Measurements from ENCODE around the gene CT47C1.

GRCh38 chrX:114270007-114270392 lies 313.9 kb upstream of the HTR2C start:
- PRO-cap: no peak
- CAGE, long polyA plus RNA: no peak

- PRO-cap: no peak
- CAGE, long polyA plus RNA: no peak
These were observed 3.8 kb downstream of the IL13RA2 start for GRCh38 chrX:115013689-115013963.

DNA sequence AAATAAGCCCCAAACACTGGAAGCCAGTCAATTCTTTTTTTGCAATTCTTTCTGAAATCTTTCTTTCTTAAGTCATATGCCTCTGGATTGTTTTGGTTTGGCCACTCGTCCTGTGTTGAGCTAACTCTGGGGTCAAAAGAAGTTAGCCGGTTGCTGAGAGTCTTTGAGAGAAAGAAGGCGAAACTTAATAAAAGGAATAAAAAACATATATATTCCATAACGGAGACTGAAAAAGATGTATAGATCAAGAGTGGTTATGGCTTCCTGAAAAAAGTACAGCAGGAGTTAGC lies 64.7 kb downstream of the PLS3 start:
- PRO-cap: no peak
- CAGE, long polyA plus RNA: no peak

DNA sequence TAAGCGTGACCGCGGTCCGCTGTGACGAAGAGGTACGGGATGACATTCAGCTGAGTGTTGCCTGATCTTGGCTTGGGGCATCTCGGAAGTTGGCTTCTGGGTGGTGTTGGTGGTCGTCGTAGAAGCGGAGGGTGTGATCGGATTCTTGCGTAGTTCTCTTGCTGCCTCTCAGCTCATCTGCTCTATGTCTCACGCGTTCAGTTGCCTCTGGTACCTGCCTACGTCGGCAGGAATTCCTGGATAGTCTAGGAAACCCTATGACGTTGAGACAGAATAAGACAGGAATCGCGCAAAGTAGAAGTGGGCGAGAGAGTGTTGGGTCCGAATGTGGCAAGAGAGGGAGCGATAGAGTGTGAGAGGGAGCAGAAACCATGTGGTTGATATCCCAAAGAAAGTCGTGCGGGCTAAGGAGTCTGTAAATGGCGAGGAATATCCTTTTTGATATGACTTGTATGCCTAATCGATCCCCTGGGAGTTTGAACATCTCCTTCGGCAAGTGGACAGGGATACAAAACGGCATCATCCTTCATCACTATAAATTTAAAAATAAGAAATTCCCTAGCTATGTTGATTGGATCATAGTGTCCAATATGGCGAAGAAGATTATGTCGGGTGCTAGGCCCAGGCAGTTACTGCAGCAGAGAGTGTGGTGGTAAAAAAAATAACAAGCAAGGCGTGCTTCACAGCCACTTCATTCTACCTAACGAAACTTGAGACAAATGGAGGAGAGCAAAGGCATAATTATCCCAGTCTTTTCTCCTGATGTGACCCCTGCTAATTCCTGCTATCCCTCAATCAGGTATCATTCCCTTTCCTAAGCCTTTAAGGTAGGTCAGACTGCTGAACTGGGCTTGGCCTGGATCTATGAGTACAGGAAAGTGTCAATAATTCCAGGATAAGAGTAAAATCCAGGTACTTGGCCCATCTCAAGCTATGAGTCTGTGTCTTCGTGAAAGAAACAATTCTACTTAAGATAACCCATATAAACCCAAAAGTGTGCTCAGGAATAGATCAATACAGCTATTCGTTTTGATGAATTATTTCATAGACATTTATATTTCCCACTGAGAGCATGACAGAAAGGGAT lies 280.6 kb upstream of the AGTR2 start:
- PRO-cap: no peak
- CAGE, long polyA plus RNA: no peak

- PRO-cap: no peak
- CAGE, long polyA plus RNA: no peak
These were observed 236.2 kb upstream of the AGTR2 start for GRCh38 chrX:115933930-115935153.

- PRO-cap: no peak
- CAGE, long polyA plus RNA: no peak
These were observed 222.1 kb upstream of the AGTR2 start for GRCh38 chrX:115948309-115948891.

DNA sequence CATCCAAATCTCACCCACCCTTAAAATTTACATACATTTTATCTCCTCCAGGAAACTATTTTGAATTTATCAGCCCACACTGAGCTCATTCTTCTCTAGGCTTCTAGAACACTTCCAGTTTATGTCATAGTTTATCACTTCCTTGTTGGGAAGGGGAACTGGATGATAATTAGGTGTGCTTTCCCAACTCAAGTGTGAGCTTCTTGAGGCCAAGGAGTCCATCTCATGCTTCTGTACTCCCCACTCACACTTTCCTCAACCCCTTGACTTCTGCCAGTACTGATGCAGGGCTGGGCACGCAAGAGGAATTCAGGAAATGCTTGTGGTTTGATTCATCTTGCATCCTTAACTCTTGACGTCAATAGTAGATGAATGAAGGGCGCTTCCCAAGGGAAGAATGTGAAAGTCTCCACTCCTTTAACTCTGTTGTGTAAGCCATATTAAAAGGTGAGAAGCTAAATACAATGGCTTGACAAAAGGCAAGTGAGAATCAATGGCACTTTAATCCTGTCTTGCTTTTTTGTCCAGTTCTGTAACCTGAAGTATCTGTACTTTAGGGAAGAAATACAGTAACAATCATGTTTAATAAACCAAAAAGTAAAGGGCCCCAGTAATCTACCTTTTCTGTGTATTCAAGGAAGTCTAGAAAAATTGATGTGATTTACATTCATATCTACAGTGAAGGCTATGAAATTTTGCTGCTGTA lies 101.8 kb downstream of the AGTR2 start:
- PRO-cap: no peak
- CAGE, long polyA plus RNA: no peak

DNA sequence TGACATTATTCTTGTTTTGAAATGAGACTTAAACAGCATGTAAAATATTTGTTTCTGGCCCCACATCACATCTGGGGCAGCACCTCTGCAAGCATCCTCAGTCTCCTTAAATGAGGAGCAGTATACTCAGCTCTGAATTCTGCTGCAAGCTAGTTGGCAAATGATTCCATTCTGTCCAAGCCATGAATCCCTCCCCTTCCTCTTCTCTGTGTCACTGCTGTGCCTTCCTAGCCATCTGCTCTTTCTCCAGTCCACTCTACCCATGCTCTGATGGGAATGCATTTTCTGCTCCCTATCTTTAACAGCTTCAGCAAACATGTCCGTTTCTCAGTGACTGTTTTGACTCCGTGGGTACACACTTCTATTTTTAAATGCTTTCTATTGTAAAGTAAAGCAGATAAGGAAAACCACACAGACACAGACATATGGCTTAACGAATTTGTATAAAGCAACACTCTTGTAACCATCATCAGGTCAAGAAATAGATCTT lies 72.3 kb upstream of the KLHL13 start:
- PRO-cap: no peak
- CAGE, long polyA plus RNA: no peak

DNA sequence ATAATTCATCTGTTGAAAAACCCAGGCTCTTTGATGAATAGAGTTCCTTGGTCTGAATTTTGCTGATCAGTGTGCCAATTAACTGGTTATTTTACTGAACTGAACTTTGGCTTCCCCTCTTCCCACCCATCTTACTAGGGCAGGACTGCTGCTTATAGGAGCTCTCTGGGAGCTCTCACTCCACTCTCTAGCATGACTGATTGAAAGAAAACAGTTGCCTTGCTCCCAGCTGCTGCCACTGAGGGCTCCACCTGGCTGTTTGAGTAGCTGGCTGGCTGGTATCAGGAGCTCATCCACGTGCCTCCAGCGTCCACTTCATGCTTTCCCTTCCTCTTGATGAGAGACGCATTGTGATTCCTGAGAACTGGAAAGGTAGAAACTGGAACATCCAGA lies 73.0 kb upstream of the KLHL13 start:
- PRO-cap: no peak
- CAGE, long polyA plus RNA: no peak

GRCh38 chrX:118346641-118347092 lies 761 bp downstream of the WDR44 start:
- PRO-cap: bidirectional peak, plus-strand start at chrX:118346792, minus-strand start at chrX:118346700
- CAGE, long polyA plus RNA: no peak

DNA sequence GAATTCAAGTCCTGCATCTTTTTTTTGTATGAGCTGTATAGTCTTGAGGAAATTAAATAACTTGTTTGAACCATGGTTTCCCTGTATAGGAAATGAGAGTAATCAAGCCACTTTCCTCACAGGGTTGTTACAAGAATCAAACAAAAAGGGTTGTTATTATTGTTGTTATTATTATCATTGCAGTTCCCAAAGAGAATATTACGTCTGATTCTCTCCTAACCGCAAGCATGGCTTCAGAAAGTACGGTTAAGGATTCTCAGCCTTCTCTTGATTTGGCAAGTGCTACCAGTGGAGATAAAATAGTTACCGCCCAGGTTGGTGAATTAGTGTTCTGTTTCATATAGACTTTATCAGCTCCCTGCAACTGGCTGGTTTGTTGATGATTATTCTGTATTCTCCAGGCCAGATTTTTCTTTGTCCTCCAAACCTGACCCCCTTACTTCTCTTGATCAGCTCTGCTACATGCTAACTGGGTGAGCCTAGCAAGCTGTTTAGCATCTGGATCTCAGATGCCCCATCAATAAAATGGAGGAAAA lies 48.0 kb downstream of the WDR44 start:
- PRO-cap: no peak
- CAGE, long polyA plus RNA: no peak

- PRO-cap: no peak
- CAGE, long polyA plus RNA: no peak
These were observed 46.2 kb downstream of the IL13RA1 start for GRCh38 chrX:118773497-118774082.

- PRO-cap: no peak
- CAGE, long polyA plus RNA: no peak
These were observed 14.9 kb downstream of the LONRF3 start for GRCh38 chrX:118989215-118989920.

DNA sequence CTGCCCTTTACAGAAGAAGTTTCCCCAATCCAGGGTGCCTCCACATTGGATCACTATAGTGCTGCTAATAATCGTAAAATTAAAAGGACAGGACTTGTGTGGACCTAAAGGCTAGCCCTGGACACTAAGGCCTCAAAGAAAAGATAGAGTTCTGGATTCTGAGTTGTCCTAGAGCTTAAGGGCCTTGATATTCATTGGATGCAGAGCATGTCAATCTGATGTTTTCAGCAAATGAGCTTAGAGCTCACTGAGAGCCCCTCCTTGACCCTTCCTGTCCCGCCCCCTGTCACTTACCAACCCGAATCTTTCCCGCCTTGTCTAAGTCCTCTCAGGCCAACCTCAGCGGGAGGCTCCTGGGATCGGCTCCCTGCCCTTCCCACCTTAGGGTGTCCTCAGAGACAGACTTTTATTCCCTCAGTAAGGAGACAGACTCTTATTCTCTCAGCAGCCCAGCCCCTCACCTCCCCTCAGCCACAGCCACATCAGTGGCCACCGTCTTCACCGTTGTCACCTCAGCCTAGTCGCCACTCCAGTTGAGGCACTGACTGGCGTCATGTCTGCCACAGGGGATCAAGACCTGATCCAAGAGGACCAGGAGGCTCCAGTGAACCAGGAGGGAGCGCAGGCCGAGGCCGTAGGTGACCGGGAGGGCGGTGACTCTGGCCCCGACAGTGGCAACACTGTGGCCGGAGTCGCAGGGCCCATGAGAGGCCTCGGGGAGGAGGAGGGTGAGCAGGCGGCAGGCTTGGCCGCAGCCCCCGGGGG lies at the start of gene CT47C1:
Gene CT47C1, plus strand, starts transcription at position 321 of the 765 bp plus-strand sequence.
- PRO-cap: no peak
- CAGE, long polyA plus RNA: no peak

DNA sequence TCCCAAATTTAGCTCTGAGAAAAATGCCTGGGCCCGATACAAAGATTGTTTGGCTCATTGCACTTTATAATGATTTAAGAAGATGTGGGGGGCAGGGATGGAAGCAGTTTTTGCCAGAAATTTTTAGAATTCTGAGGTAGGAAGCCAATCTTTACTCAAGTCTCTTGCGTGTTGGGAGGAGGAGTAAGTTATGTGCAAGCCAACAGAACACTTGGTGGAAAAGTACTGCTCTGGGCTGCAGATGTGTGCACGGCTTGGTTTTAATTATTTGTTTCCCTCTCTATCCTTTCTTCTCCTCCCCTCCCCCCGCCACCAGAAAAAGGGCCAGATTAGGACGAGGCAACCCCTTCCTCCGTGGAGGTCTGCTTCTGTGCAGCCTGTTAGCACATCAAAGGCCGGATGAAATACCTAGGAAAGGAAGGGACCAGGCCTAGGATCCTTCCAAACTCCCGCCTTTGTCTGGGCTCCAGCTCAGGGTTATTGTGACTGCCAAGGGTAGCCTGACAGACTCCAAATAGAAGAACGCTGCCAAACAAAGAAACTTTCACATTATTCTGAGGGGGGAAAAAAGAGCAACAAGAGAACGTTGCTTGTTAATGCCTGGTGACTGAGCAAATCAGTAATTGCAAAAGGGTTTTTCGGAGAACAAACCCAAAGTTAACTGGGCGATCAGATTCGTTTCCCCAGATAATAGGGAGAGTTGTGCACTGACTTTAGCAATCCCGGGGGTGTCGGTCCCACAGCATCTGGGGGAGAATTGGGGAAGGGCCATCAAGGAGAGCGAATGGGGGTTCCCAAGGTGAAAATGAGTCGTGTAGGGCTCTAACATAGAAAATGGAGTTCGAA lies 920 bp upstream of the PGRMC1 start:
- PRO-cap: no peak
- CAGE, long polyA plus RNA: no peak

GRCh38 chrX:119243487-119244150 lies 7.5 kb downstream of the PGRMC1 start:
- PRO-cap: no peak
- CAGE, long polyA plus RNA: no peak

GRCh38 chrX:119386703-119387083 lies 12.4 kb upstream of the SLC25A43 start:
- PRO-cap: no peak
- CAGE, long polyA plus RNA: no peak

- PRO-cap: no peak
- CAGE, long polyA plus RNA: no peak
These were observed 11.5 kb downstream of the SLC25A43 start for GRCh38 chrX:119410685-119411069.

DNA sequence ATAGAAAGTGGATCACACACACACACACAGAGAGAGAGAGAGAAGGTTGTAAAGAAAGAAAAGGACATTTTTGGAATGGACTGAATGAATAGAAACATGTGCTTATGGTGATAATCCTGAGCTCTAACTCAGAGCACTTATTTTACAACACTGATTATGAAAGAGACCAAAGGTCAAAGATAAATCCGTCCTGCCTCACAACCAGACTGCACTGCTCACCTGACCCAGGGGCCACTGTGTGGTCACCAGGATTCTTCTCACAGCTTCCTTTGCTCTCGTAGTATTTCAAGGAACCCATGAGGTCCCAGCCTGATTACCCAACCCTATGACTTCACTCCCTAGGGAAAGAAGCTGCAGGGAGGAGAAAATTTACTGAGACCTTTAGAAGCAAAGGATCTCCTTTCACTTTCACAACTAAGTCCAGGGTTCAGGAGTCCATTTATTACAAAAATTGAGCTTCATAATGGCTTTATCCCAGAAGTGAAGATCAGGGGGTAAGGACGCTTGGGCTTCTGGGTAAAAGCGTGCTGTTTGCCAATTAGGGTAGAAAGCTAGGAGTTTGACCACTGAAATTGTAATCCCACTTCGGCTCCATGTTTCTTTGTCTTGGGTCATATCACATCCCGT lies 9.6 kb downstream of the SLC25A5 start:
- PRO-cap: no peak
- CAGE, long polyA plus RNA: no peak

GRCh38 chrX:119573506-119574272 lies 674 bp upstream of the UBE2A start:
- PRO-cap: no peak
- CAGE, long polyA plus RNA: no peak

All from B cell (primary cell).